Prostate gland (tissue), 2 donors: ENCODE measurements around the genes ITGA11 and SPESP1.

- PRO-cap, result no peak
- RAMPAGE, long total RNA, 2 experiments, result no peak in any of the 2 experiments
Observed at GRCh38 chr15:67820796-67821320, 4.5 kb upstream of the SKOR1 start.

- PRO-cap, result no peak
- RAMPAGE, long total RNA, 2 experiments, result no peak in any of the 2 experiments
Observed at GRCh38 chr15:67841172-67841397, 15.8 kb downstream of the SKOR1 start.

DNA sequence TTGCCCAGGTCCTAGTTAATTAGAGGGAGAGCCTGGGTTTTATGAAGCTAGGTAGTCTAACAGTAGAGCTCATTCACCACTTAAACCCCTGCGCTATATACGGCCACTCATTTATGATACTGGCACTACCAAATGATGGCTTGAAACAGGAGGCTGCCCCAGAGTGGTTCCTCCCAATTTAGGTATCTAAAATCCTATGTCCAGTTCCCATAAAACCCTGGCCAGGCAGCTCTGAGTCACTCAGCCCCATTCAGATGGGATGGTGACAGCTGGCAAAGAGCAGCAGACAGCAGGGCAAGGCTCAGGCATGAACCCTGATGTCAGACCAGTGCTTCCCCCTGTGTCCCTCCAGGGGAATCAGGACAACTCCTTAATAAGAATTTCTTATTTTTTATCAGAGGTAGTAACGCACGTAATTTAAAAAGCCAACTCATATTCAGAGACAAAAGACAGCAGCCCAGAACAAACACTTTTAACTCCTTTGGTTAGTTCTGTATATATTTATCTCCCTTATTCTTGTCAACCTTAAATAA lies 91.7 kb downstream of the SKOR1 start:
- PRO-cap, result unidirectional peak, plus-strand start at position 239 of the sequence
- RAMPAGE, long total RNA, 2 experiments, result no peak in any of the 2 experiments

- PRO-cap, result no peak
- RAMPAGE, long total RNA, 2 experiments, result no peak in any of the 2 experiments
Observed at GRCh38 chr15:68147849-68148404, 57.2 kb downstream of the CALML4 start.

- PRO-cap, result no peak
- RAMPAGE, long total RNA, 2 experiments, result start-site peak on the minus strand in 1 of 2 experiments, at chr15:68197594-68197898 at its widest, 9 reads per replicate
Observed at GRCh38 chr15:68197479-68198081, 7.6 kb downstream of the CALML4 start.

DNA sequence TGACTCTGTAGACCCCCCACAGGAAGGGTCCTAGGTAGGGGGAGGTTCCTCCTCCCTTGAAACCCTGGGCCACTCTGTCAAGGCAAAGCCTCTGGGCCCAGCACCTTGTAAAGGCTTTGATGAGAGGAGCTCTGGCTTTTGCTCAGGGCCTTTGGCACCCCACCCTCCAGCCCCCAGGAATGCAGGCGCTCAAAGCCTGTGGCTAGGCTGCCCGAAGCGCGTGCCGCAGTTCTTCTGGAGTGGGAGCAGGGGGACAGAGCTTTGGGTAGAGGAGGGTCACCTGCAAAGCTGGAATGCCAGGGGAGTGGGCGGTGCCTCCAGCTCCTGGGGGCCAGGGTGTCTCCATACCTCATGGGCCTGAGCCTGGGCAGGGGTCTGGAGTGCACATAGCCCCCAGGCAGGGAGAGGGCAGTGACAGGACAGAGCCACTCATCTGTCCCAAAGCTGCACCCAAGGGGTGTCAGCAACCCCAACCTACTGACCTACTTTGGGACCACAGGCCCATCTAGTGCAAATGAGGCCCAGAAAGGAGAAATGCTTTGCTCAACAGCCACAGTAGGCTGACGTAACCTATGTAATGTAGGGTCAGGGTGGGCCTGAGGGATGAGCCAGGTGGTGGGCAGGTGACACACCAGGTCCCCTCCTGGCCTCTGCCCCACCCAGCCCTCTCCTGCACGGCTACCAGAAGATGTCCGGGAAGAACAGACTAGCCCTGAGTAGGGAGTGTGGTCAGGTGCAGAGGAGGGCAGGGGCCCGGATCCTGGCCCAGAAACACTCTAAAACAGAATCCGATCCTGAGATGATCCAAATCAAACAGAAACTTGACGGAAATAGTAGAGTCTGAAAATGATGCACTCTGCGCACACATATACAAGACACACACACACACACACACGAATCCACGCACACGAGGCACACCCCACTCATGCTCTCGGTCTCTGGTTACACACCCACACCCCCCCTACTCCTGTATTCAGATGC lies 2.3 kb upstream of the CALML4 start:
- PRO-cap, result no peak
- RAMPAGE, long total RNA, 2 experiments, result start-site peak on the minus strand in 1 of 2 experiments, centred at position 383 of the sequence, 11 reads per replicate

- PRO-cap, result no peak
- RAMPAGE, long total RNA, 2 experiments, result no peak in any of the 2 experiments
Observed at GRCh38 chr15:68228317-68229044, 1.0 kb downstream of the CLN6 start.

DNA sequence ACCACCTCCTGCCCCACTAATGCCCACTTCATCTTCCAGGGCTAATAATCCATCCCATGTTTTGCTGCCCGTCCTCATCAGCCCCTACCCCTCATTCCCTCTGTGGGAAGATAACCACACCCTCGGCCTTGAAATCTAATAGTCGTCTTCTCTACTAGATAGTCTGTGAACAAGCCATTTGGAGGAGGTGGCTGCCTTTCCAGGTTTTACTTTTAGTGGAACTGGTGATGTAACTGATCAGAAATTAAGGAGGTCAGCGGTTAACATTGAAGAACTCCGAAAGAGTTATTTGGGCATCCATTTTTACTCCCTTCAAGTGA lies 1.2 kb downstream of the FEM1B start:
- PRO-cap, result no peak
- RAMPAGE, long total RNA, 2 experiments, result no peak in any of the 2 experiments

DNA sequence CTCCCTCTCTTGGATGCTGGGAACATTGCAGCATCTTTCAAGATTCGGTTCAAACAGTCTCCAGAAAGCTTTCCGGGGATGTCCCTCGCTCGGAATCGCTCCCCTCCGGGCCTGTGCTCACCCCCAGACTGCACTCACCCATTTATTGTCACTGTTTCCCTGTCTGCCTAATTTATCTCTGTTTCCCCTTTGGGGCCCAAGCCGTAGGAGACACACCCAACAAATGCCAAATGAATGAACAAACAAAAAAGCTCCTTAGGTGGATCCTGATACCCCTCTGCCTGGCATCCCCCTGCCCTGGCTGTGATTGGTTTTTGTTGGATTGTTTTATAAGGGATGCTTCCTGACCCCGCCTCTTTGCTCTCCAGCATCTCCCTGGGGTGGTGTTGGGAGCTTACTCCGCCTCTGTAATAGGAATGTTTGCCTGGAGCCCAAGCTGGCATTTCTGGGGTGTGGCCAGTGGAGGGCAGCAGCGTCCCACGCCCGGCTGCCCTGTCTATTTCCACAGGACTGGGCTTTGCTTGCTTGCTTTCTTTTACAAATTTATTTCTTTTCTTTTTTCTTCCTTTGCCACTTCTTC lies 28.9 kb downstream of the FEM1B start:
- PRO-cap, result no peak
- RAMPAGE, long total RNA, 2 experiments, result no peak in any of the 2 experiments

GRCh38 chr15:68431503-68432557 lies at the start of gene ITGA11:
Gene ITGA11, minus strand, starts transcription at chr15:68432163.
- PRO-cap, result bidirectional peak, plus-strand start at chr15:68432271, minus-strand start at chr15:68432158
- RAMPAGE, long total RNA, 2 experiments, result no peak in any of the 2 experiments

DNA sequence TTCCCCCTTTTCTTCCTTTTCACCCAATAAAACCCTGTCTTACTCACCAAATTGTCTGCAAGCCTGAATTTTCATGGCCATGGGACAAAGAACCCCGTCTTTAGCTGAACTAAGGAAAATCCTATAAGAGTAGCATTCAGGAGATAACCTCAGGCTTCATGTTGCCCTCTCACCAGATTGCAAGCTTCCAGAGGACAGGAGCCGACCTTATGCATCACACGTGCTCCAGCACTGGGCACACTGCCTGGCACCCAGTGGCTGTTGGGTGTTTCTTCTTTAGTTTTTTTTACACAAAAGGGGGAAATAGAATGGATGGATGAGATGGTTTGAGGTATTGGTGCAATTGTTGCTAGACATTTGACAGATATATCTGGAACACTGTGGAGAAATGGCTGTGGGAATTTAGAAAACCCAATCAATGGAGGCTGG lies 49.7 kb upstream of the ITGA11 start:
- PRO-cap, result unidirectional peak, plus-strand start at position 254 of the sequence
- RAMPAGE, long total RNA, 2 experiments, result no peak in any of the 2 experiments

- PRO-cap, result no peak
- RAMPAGE, long total RNA, 2 experiments, result no peak in any of the 2 experiments
Observed at GRCh38 chr15:68608366-68609180, 29.8 kb downstream of the CORO2B start.

GRCh38 chr15:68775220-68775942 lies 45.3 kb downstream of the ANP32A start:
- PRO-cap, result no peak
- RAMPAGE, long total RNA, 2 experiments, result no peak in any of the 2 experiments

GRCh38 chr15:68795220-68795857 lies 25.4 kb downstream of the ANP32A start:
- PRO-cap, result bidirectional peak, plus-strand start at chr15:68795447, minus-strand start at chr15:68795324; bidirectional peak, plus-strand start at chr15:68795632, minus-strand start at chr15:68795579
- RAMPAGE, long total RNA, 2 experiments, result no peak in any of the 2 experiments

DNA sequence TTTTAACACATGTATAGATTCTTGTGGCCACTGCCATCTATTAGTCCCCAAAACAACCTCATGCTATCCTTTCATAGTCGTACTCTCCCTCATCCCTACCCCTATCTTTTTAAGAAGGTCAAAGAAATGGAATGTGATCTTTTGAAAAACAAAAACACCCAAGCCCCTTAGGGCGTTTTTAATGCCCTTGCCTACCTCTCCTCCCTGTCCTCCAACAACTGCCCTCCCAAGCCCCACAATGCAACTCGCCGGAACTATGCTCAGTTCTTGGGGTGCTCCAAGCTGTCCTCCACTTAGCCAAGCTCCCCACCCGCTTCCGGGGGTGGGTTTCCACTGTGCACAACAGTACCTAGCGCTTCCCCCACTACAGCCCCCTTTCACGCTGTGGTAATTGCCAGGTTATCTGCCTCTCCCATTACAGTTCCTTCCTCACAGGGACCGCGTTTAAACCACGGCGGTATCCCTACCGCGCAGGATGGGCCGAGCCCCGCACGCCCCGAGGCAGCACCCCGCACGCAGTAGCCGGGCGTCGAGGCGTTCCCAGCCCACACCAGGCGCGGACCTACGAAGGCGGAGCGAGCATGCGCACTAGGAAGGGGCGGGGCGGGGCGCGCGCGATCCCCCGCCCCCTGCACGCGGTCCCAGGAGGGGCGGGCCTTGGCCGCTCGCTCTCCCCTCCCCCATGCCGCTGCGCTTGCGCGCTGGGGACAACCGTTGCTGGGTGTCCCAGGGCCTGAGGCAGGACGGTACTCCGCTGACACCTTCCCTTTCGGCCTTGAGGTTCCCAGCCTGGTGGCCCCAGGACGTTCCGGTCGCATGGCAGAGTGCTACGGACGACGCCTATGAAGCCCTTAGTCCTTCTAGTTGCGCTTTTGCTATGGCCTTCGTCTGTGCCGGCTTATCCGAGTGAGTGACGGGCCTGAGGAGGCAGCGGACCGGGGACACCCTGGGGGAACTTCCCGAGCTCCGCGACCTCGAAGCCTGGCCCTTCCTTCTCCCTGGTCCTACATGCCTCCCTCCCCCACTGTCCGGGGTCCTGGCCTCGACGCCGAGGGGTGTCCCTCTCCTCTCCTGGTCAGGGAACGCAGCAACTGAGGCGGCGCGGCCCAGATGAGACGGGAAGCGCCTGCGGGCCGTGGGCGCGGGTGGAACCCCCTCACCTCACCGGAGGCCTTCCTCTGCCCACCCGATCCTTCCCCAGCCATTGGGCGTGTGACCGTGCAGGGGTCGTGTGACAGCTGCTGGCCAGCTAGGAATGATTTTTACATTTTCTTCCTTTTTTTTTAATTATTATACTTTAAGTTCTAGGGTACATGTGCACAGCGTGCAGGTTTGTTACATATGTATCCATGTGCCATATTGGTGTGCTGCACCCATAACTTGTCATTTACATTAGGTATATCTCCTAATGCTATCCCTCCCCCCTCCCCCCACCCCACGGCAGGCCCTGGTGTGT lies at the start of gene SPESP1:
TSS of gene SPESP1 (plus strand) at position 714 of the 1,456 bp plus-strand sequence.
- PRO-cap, result unidirectional peak, plus-strand start at position 714 of the sequence
- RAMPAGE, long total RNA, 2 experiments, result start-site peak on the plus strand in 2 of 2 experiments, centred at positions 711 to 725 of the sequence, 15 to 415 reads per replicate

GRCh38 chr15:69163409-69163745 lies 2.9 kb downstream of the GLCE start:
- PRO-cap, result no peak
- RAMPAGE, long total RNA, 2 experiments, result no peak in any of the 2 experiments

DNA sequence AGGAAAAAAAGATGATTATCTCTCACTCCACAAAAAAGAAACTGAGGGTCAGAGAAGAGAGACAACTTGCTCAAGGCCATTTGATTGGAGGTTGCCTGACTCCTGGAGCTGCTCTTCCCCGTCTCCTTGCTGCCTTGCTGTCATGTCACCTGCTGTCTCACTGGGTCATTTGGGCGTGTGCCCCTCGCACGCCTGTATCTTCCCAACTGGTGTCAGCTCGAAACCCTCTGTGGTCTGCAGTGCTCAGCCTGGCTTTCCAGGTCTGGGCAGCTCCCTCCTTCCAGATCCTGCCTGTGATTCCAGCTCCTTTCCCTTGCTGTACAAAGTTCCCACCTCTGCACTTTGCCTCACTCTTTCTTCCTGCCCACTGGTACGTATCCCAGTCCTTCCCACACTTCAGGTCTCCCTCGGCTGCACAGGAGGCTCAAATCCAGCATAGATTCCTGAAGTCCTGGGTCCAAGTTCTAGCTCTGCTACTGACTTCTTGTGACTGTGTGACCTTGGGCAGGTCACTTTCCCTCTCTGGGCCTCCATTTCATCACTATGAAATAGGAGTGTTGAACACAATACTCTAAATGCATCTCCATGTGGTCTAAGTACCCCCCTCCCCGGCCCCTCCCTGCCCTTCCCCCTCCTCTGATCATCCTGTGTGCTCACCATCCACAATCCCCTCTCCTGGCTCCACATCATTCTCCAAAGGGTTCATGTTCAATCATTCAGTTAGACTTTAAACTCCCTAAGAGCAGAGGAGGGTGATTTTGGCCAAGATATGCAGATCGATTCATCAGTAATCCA lies 2.0 kb upstream of the PAQR5 start:
- PRO-cap, result no peak
- RAMPAGE, long total RNA, 2 experiments, result no peak in any of the 2 experiments

- PRO-cap, result no peak
- RAMPAGE, long total RNA, 2 experiments, result no peak in any of the 2 experiments
Observed at GRCh38 chr15:69562580-69563841, 110.4 kb downstream of the RPLP1 start.

GRCh38 chr15:69812735-69813261 lies 284.9 kb downstream of the TLE3 start:
- PRO-cap, result no peak
- RAMPAGE, long total RNA, 2 experiments, result no peak in any of the 2 experiments

GRCh38 chr15:69853527-69853791 lies 244.3 kb downstream of the TLE3 start:
- PRO-cap, result no peak
- RAMPAGE, long total RNA, 2 experiments, result no peak in any of the 2 experiments